Mesenchymal stem cell of adipose (primary cell): ENCODE measurements around the gene LYSMD4.

DNA sequence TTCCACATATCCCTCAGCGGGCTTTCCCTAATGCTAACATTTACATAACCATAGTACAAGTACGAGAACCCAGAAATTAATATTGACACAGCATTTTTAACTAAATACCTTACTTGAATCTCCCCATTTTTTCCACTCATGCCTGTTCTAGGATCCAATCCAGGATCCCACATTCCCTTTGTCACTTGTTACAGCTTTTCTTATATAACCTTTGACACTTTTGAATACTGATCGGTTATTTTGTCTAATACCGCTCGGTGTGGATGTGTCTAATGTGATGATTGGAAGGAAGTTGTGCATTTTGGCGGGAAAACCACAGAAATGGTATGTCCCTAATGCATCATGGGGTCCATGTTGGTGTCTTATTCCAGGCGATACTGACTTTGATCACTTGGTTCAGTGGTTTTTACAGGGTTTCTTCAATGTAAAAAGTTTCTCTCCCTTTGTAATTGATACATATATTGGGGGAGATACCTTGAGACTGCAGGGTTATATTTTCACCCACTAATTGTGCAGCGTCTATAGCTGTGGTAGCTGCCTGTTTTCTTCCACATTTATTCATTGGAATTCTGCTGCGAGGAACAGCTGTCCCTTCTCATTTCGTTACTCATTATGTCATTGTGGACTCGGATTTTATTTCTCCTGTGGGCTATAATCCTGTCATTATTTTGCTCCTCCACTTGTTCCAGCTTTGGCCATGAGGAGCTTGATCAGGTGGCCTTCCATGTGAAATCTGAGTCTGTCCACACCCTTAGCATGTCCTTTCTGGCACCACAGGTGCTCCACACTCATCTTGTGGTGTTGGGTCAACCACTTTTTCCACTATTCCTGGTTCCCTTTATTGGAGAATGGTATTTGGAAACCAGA is 15.1 kb downstream of the LYSMD4 start:
- CAGE, long polyA plus RNA, result no peak

DNA sequence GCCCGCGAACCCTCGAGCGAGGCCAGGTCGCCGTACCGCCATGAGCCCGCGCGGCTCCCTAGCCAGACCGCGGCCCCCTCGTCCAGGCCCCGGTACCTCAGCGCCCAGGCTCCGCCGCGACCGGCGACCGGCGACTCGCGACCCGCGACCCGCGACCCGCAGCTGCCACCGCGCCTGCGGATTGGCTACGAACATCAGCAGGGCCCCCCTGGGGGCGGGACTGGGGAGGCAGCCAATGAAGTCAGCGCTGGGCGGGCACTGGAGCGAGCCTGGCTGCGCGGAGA is at the start of gene LYSMD4:
LYSMD4 (minus strand) TSS at position 189 of the 284 bp plus-strand sequence.
- CAGE, long polyA plus RNA, result no peak

GRCh38 chr15:99982950-99983862 is 250.0 kb upstream of the LYSMD4 start:
- CAGE, long polyA plus RNA, result no peak

DNA sequence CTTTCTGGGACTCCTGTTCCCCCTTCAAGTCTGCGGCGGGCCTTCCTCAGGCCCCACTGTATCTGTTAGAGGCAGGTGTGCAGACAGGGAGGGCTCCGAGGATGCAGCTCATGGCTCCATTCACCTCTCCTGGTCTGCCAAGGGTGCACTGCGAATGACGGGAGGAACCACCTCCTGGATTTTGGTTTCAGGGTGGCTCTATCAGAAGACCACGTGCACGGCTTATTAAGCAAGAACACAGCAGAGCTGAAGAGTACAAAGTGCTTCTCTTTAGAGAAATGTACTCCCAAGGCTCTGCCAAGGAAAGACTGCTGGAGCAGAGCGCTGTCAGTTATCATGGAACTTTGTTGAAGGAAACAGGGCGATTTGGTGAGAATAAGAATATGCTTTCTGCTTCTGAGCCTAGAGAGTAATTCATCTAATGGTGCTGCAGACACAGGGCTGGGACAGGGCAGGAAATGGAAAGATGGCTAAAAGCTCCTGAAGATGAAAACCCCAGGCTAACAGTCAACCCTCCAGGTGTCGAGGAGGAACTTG is 173.6 kb downstream of the ADAMTS17 start:
- CAGE, long polyA plus RNA, result no peak

DNA sequence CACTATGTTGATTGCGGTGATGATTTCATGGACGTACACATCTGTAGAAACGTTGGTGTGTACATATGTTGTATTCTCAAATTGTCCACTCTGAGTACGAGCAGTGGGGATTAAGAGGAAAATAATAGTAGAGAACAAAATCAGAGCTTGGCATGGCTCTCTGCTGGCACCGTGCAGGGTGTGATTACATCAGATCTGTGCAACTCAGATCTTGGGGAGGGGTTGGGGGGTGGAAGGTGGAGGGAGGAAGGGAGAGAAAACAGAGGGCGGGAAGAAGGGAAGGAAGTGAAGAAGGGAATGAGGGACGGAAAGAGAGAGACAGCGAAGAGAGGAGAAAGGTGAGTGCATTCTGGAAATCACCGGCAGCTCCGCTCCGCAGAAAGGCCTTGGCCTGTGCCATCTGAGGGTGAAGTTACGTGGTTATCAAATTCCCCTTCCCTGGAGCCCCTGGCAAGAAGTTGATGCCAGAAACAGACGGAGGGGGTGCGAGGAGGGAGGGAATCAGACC is 30.9 kb upstream of the ADAMTS17 start:
- CAGE, long polyA plus RNA, result no peak

- CAGE, long polyA plus RNA, result no peak
Observed at GRCh38 chr15:100600850-100601633, 942 bp downstream of the LINS1 start.

DNA sequence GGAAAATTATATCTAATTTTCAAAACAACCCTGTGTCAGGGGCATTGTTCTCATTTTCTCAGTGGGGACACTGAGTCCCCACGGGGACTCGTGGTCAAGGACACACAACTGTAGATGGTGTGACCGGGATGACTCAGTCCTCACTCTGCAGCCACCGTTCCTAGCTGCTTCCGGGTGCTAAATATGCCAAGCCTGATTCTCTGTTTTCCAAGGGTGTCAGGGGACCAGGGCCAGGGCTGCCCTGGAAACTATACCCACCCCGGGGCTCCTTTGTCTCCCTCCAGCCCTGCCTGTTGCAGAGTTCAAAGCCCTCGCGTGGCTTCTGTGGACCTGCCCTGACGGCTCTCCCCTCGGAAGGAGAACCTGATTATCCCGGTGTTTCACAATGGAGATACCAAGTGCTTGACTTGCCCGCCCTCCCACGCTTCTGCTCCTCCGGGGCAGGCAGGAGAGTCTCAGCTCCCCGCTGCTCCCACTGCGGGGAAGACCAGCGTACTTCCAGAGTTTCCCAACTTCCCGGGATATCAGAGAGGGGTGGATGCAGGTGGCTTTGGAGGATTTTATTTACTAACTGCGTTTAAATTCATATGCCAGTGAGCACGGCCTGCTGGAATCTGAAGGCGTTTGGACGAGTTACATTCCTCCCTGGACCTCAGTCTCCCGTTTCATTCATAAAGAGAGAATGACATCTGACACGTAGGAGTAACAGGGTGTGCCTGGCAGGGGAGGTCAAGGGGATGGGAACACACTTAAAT is 125.0 kb downstream of the ASB7 start:
- CAGE, long polyA plus RNA, result no peak

DNA sequence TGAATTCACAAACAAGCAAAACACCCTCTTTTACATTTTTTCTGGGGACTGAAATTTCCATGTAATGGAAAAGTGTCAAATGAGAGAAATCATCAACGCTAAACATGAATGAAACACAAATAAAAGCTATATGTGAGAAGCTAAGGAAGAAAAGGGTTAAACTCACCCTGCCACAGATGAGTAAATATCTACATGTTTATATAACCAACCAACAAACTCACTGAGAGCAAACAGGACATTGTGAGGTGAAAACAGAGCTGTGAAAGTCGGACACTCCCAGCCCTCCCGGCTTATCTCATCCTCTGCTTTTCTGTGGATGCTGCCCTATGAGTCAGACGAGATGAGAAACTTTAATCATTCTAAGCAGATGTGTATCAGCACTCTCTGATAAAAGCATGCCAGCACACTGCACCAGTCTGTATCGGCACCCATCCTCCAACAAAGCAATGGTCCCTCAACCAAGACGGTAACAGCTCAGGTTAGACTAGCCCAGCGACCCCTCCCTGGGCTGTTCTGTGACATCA is 120.0 kb upstream of the ALDH1A3 start:
- CAGE, long polyA plus RNA, result no peak

GRCh38 chr15:100878946-100879755 is 480 bp upstream of the ALDH1A3 start:
- CAGE, long polyA plus RNA, result no peak

DNA sequence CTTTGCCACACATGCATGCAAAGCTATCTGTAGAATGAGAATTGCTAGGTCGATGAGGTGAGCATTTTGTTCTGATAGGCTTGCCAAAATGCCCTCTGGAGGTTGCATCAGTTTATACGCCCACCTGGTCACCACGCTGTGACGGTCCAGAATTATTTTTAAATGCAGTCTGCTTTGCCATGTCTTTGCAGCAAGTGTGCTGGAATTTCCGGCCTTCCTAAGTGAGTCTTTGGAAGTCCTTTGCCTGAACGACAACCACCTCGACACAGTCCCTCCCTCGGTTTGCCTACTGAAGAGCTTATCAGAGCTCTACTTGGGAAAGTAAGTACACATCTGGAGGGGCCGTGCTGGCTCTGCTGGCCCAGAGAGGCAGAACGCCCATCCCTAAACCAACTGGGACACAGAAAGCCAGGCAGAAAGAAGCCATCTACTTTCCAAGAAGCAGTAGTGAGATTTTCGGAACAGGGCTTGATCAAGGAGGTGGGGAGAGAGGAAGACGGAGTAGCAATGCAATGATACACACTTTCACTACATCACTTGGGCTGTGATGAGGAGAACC is 101.8 kb downstream of the LRRK1 start:
- CAGE, long polyA plus RNA, result no peak

- CAGE, long polyA plus RNA, result no peak
Observed at GRCh38 chr15:101070399-101071057, 151.4 kb downstream of the LRRK1 start.

- CAGE, long polyA plus RNA, result no peak
Observed at GRCh38 chr15:101148932-101149807, 102.7 kb downstream of the CHSY1 start.

DNA sequence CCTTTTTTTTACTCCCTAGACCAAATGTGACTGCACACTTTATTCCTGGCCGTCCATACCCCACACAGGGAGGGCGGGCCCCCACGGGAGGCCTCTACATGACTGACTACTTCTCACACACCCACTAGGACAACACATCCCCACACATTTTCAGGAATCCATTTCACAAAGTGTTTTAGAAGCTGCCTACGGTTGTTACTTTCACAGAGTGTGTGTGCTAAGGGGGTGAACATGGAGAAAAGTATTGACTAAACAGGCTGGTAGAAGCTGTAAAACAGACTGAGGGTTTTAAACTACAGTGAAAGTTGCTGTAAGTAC is 67.9 kb downstream of the CHSY1 start:
- CAGE, long polyA plus RNA, result no peak

- CAGE, long polyA plus RNA, result no peak
Observed at GRCh38 chr15:101247239-101247906, 4.5 kb downstream of the CHSY1 start.

- CAGE, long polyA plus RNA, result no peak
Observed at GRCh38 chr15:101488318-101489000, 1.0 kb downstream of the PCSK6 start.

GRCh38 chr15:101527912-101528881 is 38.7 kb upstream of the PCSK6 start:
- CAGE, long polyA plus RNA, result no peak

DNA sequence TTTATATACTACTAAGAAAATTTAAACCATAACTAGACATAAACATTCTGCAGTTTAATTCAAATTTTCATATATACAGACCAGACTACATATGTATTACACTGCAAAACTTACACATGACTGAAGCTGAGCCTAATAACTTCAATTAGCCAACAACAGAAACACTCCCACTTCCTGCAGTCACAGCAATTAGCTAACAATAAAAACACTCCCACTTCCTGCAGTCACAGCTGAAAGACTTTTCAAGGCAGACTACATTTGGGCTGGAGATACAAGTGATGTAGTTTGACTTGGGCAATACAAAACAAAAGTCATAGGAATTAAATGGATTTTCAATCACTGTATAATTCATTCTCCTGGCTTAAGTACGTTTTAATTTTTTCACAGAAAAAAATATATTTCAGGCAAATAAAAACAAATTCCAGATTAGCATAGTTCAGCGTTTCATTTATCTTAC is 10.3 kb downstream of the TM2D3 start:
- CAGE, long polyA plus RNA, result no peak